Pulmonary lymph node (tissue), 1 donor: ENCODE measurements around a stretch of chr18.

GRCh38 chr18:80262384-80262867 lies 15.1 kb upstream of the PARD6G start:
- PRO-cap = no peak